Vein endothelial cell (primary cell): ENCODE results near the genes ETV7, STK38 and SRSF3.

DNA sequence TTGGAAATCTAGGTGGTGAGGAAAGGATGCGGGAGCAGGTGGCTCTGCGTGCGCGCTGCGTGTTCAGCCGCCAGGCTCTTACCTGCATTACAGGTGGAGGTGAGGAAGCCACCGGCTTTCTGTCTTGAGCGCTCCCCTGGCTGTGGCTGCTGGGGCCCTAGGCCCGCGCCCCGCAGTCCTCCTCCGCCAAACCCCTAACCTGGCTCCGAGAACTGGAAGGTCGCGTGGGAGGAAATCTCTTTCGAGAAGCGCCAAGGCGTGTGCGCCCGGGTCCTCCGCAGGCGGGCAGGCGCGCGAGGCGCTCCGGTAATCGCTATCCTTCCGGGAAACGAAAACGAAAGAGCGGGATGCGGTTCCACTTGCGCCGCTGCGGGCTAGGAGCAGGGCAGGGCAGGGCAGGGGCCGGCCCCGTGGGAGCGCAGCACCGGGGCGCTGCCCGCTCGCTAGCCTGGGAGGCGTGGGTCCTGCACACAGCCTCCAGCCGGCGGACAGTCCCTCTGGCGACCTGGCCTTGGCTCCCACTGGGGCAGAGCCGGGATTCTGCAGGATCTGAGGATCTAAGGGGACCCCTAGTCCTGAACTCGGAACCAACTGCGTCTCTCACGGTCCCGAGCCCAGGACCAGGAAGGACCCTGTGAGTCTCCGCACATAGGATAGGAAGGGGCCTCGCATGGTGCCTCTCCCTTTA is at the start of gene ETV7:
Gene ETV7 (minus strand): TSS at position 216 of the 688 bp plus-strand sequence.
- CAGE, long polyA plus RNA: no peak

GRCh38 chr6:36396501-36397014 is 9.1 kb upstream of the ETV7 start:
- CAGE, long polyA plus RNA: no peak

- CAGE, long polyA plus RNA: no peak
Observed at GRCh38 chr6:36547008-36547852, at the start of gene STK38. Gene STK38 (minus strand): TSS chr6:36547479.

DNA sequence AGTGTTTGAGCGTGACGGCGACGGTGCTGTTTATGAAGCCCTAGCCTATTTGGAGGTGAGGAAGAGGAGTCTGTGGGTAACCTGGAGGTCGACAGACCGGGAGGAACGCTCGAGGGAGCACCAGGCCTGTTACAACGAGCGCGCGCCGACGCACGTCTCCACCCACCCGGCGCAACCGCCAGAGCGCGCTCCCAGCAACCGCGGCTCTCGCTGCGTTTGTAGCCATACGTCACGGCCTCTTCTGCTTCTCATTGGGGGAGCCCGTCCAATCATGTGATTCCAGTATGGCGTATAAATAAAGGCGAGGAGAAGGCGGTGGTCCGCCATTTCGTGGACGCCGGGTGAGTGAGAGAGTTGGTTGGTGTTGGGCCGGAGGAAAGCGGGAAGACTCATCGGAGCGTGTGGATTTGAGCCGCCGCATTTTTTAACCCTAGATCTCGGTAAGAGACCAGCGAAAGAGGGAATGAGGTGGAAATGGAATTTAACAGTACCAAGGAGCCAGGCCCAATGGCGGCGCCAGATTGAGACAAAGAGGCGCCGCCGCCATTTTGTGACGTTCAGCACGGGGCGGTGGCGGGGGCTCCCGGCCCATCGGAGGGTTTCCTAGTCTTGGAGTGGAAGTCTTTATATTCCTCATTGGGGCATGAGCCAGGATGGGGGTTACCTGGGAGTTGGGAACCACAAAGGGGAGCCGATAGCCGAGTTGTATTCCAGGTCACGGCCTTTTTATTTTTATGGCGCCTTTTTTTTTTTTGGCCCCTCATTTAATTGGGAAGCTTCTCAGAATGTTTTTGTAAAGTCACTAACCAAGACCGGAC is at the start of gene SRSF3:
Gene SRSF3 (plus strand): TSS at position 321 of the 818 bp plus-strand sequence.
- CAGE, long polyA plus RNA: start-site peak on the plus strand centred at position 323 of the sequence, 10 bp wide, 104 and 59 reads in 2 replicates

DNA sequence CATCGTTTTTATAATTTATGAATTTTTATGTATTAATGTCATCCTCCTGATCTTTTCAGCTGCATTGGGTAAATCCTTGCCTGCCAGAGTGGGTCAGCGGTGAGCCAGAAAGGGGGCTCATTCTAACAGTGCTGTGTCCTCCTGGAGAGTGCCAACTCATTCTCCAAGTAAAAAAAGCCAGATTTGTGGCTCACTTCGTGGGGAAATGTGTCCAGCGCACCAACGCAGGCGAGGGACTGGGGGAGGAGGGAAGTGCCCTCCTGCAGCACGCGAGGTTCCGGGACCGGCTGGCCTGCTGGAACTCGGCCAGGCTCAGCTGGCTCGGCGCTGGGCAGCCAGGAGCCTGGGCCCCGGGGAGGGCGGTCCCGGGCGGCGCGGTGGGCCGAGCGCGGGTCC is 263 bp upstream of the CDKN1A start:
- CAGE, long polyA plus RNA: no peak

DNA sequence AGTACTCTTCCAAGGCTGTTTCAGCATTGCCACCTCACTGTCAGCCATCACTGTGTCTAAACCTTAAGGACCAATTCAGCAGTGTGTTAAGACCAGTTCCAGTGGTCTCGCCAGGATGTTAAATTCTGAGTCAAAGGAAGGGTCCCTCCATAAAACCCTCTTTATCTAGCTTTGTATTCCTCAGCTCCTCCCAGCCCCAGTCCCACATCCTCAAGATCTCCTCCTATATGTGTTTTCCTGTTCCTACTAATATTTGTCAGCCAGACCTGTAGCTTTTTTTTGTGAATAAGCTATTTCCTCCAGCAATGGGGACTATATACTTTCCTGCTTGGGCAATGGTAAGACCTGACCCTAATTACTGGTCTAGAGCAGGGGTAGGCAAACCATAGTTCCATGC is 7.1 kb upstream of the RAB44 start:
- CAGE, long polyA plus RNA: no peak

DNA sequence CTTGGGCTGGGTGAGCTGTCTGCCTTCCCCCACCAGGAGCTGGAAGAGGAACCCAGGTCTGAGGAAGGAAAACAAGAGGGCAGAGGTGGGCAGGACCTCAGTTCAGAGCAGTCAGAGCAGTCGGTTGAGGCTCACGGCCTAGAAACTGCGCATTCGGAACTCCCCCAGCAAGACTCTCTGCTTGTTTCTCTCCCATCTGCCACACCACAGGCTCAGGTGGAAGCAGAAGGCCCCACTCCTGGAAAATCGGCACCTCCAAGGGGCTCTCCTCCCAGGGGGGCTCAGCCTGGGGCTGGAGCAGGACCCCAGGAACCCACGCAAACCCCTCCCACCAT is 24.4 kb downstream of the RAB44 start:
- CAGE, long polyA plus RNA: no peak

GRCh38 chr6:36855905-36856137 is 16.6 kb upstream of the CPNE5 start:
- CAGE, long polyA plus RNA: no peak

DNA sequence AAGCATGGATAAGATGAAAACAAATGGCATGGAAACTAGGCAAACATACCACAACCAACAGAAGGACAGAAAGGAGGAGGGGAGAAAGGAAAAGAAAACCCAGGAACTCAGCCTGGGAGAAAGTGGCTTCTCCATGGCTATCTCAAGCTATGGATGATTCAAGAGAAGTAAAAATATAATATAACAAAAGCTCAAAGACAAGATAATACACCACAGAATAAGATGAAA is 6.7 kb downstream of the PPIL1 start:
- CAGE, long polyA plus RNA: no peak

GRCh38 chr6:36906280-36907068 is 20.7 kb downstream of the C6orf89 start:
- CAGE, long polyA plus RNA: no peak

DNA sequence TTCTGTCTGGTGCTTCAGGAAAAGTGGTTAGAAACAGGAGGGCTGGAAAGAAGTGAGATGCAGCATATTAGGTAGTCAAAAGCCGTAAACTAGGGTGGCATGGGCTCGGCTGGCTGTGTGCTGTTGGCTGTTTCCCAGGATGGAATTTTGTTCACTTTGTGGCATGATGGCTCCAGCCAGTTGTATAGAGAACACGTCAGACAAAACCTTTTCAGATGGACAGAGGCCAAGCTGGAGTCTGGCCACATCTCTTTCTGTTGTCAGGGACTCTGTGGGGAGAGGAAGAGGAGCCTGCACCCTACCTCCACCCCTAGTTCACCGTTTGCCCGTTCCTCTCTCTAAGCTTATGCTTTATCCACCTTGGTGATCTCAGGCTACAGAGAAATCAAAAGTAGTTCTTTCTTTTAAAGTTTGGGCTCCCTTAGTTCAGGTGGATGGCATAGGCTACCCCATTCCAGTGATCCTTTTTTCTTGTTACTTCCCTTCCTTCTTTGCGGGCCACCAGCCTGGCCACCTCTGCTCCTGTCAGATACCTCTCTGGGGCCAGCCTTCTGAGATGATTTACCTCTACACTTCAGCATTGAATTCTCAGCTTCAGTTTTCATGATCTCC is 22.1 kb downstream of the C6orf89 start:
- CAGE, long polyA plus RNA: no peak

DNA sequence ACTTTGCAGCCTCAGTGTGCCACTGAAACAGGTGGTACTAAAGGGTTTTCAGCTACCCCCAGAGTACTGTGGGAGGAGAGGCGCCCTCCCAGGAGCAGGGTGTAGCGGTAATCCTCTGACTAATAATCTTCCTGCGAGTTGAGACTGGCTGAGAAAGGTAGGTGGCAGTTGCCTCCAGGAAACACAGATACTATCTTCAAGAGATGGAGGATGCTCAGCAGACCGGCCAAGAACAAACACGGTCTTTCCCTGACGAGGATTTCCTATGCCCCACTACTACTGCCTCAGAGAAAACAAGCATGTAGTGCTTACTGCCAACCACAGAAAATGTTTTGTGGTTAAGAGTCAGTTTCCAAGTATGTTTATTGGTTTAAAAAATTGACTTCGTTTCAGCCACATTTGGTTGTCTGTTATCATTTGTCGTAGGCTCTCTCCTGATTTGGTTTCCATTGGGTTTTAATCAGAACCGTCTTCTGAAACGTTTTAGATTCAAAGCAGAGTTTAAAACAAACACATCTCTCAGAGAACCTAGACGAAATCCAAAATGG is 26.9 kb downstream of the C6orf89 start:
- CAGE, long polyA plus RNA: no peak

DNA sequence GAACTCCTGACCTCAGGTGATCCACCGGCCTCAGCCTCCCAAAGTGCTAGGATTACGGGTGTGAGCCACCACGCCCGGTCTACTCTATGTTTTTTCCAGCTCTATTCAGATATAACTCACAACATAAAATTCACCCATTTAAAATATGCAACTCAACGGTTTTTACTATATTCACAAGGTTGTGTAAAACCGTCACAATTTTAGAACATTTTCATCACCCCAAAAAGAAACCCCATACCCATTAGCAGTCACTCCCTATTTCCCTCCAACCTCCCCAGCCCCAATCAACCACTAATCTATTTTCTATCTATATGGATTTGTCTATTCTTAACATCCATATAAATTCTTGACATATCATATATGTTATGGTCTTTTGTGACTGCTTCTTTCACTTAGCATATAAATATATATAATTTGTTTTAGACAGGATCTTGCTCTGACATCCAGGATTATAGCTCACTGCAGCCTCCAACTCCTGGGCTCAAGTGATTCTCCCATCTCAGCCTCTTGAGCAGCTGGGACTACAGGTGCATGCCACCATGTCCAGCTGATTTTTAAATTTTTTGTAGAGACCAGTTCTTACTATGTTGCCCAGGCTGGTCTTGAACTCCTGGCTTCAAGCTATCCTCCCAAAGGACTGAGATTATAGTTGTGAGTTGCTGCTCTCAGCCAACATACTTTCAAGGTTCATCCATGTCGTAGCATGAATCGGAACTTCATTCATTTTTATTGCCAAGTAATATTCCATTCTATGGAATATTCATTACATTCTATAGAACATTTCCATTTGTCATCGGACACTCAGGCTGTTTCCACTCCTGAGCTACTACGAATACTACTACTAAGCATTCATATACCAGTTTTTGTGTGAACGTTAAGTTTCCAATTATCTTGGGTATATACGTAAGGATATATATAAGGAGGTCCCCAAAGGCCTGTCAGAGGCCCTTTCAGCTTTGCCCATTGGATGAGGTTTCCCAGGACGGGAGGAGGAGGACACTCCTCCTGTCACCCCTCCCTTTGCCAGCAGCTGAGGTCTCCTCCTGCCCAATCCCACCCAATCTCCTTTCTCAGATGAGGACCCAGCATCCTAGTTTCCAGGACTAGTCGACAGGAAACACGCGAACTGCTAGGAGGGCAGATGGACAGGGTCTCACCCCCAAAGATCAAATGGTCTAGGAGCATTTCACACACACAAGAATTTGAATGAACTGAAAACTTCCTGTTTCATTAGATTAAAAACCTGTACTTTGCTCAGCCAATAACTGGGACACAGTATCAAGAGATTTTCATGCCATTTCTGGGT is 11.5 kb downstream of the PI16 start:
- CAGE, long polyA plus RNA: no peak

DNA sequence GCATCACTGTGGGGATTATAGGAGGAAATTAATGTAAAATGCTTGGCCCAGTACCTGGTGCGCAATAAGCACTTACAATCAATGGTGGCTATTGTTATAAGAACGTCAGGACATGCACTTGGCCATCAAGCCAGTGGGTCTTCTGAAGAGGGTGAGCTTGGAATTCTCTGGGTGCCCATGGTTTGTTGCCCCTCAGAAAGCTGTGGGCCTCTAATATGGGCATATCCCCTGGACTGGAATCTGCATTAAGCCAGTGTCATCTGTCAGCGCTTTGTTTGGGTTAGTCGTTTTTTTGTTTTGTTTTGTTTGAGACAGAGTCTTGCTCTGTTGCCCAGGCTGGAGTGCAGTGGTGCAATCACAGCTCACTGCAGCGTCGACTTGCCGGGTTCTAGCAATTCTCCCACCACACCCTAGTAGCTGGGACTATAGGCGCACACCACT is 43.9 kb downstream of the FGD2 start:
- CAGE, long polyA plus RNA: no peak

- CAGE, long polyA plus RNA: no peak
Observed at GRCh38 chr6:37073852-37074841, 68.7 kb downstream of the FGD2 start.

DNA sequence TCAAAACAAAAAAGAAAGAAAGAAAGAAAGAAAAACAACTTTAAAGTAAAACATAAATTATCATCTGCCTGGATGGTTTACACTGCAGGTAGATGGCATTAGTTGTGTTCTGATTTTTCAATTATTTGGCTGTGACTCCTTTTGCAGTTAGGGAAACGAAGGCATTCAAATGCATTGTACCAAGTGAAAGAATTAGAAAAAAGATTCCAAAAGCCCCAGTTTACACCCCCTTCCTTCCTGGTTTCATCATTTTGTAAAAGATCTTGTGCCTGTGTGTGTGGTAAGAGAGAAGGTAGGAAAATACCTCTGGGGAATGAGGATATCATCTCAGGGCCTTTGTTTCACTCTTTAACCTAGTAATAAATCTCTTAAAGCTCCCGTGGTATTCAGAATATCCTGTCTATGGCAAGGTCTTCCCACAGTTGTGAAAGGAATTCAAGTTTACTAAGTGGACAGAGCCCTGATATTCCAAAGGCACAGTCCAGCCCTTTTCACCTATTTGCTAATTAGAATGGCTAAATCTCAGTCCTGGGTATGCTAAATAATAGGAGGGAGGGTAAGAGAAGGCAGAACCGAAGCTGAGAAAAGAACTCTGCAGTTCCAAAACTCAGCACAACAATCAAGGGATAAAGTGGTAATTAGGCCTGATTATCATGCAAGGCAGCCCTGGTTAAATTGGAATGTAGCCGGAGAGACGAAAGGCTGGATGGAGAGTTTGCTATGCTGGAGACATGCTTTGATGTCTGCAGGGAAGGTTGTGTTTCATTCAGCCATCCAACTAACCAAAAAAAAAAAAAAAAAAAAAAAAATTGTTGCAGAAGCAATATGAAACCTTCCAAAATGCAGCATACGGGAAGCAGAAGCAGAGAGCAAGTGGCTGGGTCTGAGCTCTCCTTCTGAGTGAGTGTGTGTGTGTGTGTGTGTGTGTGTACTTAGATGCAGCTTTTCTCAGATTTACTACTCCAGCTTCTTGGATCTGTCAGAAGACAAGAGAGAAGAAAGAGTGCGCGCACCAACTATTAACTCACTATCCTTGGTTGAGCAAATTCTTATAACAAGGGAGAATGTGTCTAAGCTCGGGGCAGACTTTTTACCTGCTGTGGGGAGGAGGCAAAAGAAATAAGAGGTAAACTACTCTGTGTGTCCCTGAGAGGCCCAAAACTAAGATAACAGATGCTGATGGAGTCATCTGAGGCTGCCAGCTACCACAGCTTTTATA is 28.5 kb upstream of the PIM1 start:
- CAGE, long polyA plus RNA: no peak

DNA sequence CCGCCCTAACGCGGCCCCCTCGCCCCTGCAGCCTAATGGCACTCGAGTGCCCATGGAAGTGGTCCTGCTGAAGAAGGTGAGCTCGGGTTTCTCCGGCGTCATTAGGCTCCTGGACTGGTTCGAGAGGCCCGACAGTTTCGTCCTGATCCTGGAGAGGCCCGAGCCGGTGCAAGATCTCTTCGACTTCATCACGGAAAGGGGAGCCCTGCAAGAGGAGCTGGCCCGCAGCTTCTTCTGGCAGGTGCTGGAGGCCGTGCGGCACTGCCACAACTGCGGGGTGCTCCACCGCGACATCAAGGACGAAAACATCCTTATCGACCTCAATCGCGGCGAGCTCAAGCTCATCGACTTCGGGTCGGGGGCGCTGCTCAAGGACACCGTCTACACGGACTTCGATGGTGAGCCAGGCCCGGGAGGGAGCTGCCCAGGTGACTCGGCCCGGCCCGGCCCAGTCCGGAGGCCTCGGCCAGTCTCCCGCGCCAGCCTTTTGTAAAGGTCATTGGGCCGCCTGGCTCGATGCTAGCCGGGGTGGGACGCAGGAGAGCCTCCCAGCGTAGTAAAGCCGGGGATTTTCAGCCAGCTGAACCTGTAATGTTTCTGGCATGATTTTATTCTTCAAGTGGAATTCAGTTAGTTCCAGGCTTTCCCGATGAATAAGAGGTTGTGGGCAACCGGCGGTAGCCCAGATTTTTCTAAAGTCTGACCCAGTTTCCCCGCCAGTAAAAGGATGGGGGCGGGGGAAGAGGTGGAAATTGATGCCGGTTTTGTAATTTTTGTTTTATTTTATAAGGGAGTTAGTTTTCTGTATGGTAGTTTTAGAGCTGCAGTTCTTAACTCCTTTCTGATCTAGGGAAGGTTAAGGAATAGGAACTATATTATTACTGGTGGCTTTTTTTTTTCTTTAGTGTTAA is 1.4 kb downstream of the PIM1 start:
- CAGE, long polyA plus RNA: no peak

DNA sequence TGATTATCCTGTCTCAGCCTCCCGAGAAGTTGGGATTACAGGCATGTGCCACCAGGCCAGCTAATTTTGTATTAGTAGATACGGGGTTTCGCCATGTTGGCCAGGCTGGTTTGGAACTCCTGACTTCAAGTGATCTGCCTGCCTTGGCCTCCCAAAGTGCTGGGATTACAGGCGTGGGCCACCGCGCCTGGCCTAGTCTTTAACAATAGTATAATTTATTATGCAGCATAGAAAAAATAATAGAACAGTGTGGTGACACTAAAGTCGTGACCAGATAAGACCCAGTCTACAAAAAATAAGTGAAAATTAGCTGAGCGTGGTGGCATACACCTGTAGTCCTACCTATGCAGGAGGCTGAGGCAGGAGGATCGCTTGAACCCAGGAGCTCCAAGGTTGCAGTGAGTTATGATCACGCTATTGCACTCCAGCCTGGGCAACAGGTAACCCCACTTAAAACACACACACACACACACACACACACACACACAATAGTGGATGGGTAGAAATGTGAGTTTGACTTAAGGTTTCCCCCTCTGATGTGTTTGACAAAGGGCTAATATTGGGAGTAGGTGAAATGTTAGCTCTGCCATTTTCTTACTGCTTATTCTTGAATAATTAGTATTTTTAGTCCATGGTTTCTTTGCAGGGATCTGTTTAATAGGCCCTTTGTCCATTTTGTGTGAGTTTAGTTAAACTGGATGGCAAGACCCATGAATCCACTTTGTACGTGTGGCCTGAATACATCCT is 6.6 kb downstream of the PIM1 start:
- CAGE, long polyA plus RNA: no peak

- CAGE, long polyA plus RNA: no peak
Observed at GRCh38 chr6:37221778-37223057, 35.4 kb upstream of the TBC1D22B start.

- CAGE, long polyA plus RNA: no peak
Observed at GRCh38 chr6:37565399-37566036, 65.8 kb upstream of the CCDC167 start.